ENCODE measurements around a stretch of chr12.

DNA sequence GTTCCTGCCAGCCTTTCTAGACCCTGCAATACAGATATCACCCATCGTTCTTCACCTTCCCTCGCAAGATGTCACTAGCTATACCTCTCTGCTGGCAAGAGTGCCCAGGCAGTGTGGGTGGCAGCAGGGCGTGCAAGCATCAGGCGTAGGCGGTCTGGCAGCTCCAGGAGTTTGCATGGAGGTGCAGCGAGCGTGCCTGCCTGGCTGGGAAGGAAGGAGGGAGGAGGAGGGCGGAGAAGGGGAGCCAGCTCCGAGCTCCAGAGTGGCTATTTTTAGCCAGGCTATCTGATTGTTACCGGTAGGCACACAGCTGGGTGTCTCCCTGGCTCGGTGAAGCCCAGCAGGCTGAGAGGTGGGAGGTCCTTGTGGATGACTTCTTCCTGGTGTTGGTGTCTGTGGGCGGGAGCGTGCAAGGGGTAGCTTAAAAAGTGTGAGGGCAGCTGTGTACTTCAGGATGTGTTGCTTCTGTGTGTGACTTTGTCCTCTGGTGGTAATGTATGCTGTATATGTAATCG is 6.2 kb downstream of the FOXJ2 start:
- RRBS, result no CpG with 5 or more reads among the region's 14 CpGs
CAGE:
- cytosol, long polyA plus RNA, result no peak
- long polyA plus RNA, result no peak
- nucleus, long polyA plus RNA, result no peak

GRCh38 chr12:8069577-8070118 is 3.5 kb upstream of the C3AR1 start:
- RRBS, result no CpG with 5 or more reads among the region's 1 CpG
CAGE:
- cytosol, long polyA plus RNA, result no peak
- long polyA plus RNA, result no peak
- nucleus, long polyA plus RNA, result no peak

GRCh38 chr12:8181233-8181543 is 24.4 kb downstream of the ZNF705A start:
- RRBS, result no CpG with 5 or more reads among the region's 2 CpGs
CAGE:
- cytosol, long polyA plus RNA, result no peak
- long polyA plus RNA, result no peak
- nucleus, long polyA plus RNA, result no peak

GRCh38 chr12:8540167-8540702 is 470 bp downstream of the CLEC4E start:
- RRBS, result no CpG with 5 or more reads among the region's 3 CpGs
CAGE:
- cytosol, long polyA plus RNA, result no peak
- long polyA plus RNA, result no peak
- nucleus, long polyA plus RNA, result no peak

DNA sequence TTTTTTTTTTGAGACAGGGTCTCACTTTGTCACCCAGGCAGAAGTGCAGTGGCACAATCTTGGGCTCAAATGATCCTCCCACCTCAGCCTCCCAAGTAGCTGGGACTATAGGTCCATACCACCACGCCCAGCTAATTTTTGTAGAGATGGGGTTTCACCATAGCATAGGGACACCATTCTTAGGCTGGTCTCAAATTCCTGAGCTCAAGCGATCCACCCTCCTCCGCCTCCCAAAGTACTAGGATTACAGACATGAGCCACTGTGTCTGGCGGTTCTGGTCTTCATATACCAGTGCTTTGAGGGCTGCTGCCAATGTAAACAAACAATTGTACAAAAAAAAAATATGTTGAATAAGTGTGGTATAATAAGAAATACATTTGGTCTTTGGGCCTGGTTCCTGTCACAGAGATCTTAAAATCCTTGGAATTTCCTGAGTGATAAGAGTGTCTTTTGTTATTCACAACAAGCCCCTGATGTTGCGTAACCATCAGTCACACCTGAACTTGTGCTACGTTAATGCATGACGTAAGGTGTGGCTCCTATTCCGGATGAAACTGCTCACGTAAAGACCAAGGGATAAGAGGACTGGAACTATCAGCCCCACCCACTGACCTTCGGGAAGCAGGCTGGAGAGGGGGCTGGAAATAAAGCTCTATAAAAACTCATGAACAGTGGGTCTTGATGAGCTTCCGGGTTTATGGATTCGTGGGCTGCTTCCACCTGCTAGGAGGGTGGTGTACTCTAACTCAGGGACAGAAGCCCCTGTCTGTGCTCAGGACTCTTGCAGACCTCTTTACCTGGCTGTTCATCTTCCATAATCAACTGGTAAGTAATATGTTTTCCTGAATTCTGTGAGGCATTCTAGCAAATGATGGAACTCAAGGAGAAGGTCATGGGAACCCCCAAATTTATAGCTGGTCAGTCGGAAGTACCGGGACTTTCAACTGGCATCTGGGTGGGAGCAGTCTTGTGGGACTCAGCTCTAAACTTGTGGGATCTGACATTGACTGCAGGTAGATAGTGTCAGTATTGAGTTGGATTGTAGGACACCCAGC is 16.5 kb upstream of the RIMKLB start:
- RRBS, result no CpG with 5 or more reads among the region's 14 CpGs
CAGE:
- cytosol, long polyA plus RNA, result no peak
- long polyA plus RNA, result no peak
- nucleus, long polyA plus RNA, result no peak

GRCh38 chr12:9024887-9025309 is 35.6 kb downstream of the KLRG1 start:
- RRBS, result no CpG with 5 or more reads among the region's 1 CpG
CAGE:
- cytosol, long polyA plus RNA, result no peak
- long polyA plus RNA, result no peak
- nucleus, long polyA plus RNA, result no peak

- RRBS, result no CpG with 5 or more reads among the region's 2 CpGs
CAGE:
- cytosol, long polyA plus RNA, result no peak
- long polyA plus RNA, result no peak
- nucleus, long polyA plus RNA, result no peak
Observed at GRCh38 chr12:9066818-9067182, 48.9 kb downstream of the A2M start.

- RRBS, result no CpG with 5 or more reads among the region's 34 CpGs
CAGE:
- cytosol, long polyA plus RNA, result no peak
- long polyA plus RNA, result no peak
- nucleus, long polyA plus RNA, result no peak
Observed at GRCh38 chr12:9128004-9128932, 12.5 kb upstream of the A2M start.

DNA sequence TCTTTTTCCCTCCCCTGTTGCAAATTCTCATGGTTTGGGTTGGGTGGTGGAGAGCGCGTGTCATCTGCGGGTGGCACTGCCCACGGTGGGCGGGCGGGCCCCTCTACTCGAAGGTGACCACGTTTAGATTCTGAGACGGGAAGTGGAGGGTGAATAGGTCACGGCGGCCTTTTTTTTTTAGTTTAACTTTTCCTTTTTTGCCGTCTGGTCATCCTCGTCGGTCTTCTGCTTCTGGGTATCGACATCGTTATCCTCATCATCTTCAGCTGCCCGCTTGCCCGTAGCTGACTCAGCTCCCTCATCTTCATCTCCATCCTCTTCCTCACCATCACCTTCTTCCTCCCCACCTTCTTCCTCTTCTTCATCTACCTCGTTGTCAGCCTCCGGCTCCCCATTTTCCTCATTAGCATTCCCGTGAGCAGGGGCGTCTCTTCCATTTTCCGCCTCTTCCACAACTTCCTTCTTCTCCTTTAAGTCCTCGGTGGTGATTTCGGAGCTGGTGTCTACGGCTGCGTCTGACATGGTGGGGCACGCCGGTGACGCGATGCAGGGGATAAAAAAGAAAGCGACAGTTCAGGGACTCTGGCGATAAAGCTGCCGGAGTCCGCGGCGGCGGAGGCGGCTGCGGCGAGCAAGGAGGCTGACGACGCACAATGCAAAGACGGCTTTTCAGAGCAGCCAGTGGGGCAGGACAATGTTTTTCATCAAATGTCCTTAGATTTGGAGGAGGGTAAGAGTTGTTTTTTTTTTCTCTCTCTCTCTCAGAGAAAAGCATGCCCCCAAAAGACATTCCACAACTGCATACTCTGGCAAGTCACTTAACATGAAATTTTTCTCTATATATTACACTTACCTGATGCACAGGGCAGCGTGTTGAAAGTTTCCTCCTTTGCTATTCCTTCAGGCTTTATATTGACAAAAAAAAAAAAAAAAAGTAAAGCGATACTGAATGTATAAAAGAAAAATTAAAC is 31.9 kb upstream of the PZP start:
- RRBS, result no CpG with 5 or more reads among the region's 46 CpGs
CAGE:
- cytosol, long polyA plus RNA, result no peak
- long polyA plus RNA, result no peak
- nucleus, long polyA plus RNA, result no peak

DNA sequence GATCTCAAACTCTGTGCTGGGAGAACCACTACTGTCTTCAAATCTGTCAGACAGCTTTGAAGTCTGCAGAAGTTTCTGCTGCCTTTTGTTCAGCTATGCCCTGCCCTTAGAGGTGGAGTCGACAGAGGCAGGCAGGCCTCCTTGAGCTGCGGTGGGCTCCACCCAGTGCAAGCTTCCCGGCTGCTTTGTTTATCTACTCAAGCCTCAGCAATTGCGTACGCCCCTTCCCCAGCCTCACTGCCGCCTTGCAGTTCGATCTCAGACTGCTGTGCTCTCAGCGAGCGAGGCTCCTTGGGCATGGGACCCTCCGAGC is 25.0 kb upstream of the KLRB1 start:
- RRBS, result no CpG with 5 or more reads among the region's 10 CpGs
CAGE:
- cytosol, long polyA plus RNA, result no peak
- long polyA plus RNA, result no peak
- nucleus, long polyA plus RNA, result no peak

- RRBS, result no CpG with 5 or more reads among the region's 3 CpGs
CAGE:
- cytosol, long polyA plus RNA, result no peak
- long polyA plus RNA, result no peak
- nucleus, long polyA plus RNA, result no peak
Observed at GRCh38 chr12:9717370-9717829, 43.3 kb downstream of the CD69 start.

DNA sequence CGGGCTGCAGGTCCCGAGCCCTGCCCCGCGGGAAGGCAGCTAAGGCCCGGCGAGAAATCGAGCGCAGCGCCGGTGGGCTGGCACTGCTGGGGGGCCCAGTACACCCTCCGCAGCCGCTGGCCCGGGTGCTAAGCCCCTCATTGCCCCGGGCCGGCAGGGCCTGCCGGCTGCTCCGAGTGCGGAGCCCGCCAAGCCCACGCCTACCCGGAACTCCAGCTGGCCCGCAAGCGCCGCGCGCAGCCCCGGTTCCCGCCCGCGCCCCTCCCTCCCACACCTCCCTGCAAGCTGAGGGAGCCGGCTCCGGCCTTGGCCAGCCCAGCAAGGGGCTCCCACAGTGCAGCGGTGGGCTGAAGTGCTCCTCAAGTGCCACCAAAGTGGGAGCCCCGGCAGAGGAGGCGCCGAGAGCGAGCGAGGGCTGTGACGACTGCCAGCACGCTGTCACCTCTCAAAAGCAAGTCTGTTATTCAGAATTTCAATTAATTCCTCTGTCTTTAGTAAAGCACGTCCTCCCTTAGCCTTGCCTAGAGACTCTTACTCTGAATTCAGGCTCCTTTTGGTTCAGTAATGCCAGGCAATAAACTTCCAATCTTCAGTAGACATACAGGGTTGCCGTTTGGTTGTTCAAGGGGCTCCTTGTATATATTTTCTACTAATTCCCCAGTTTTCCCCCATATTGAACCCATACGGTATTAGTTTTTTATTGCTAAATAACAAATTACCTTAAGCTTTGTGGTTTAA is 20.8 kb downstream of the CD69 start:
- RRBS, result no CpG with 5 or more reads among the region's 43 CpGs
CAGE:
- cytosol, long polyA plus RNA, result no peak
- long polyA plus RNA, result no peak
- nucleus, long polyA plus RNA, result no peak

GRCh38 chr12:9761277-9761977 is 726 bp upstream of the CD69 start:
- RRBS, result no CpG with 5 or more reads among the region's 7 CpGs
CAGE:
- cytosol, long polyA plus RNA, result no peak
- long polyA plus RNA, result no peak
- nucleus, long polyA plus RNA, result no peak

DNA sequence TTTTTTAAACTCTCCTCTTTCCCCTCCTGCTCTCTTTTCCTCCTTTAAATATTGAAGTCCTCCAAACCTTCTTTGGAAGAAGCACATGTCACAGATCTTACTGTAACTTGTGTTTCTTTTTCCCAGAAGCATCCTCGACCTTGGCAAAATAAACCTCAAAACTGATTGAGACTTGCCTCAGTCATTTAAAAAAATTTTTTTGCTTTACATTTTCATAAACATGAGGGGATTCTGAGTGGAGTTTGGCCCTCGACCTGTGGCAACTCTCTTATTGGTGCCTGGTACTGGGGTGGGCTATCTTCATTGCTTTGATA is 15.4 kb upstream of the CD69 start:
- RRBS, result no CpG with 5 or more reads among the region's 2 CpGs
CAGE:
- cytosol, long polyA plus RNA, result no peak
- long polyA plus RNA, result no peak
- nucleus, long polyA plus RNA, result no peak

GRCh38 chr12:9868124-9868757 is 913 bp downstream of the CLEC2B start:
- RRBS, result no CpG with 5 or more reads among the region's 9 CpGs
CAGE:
- cytosol, long polyA plus RNA, result no peak
- long polyA plus RNA, result no peak
- nucleus, long polyA plus RNA, result no peak

DNA sequence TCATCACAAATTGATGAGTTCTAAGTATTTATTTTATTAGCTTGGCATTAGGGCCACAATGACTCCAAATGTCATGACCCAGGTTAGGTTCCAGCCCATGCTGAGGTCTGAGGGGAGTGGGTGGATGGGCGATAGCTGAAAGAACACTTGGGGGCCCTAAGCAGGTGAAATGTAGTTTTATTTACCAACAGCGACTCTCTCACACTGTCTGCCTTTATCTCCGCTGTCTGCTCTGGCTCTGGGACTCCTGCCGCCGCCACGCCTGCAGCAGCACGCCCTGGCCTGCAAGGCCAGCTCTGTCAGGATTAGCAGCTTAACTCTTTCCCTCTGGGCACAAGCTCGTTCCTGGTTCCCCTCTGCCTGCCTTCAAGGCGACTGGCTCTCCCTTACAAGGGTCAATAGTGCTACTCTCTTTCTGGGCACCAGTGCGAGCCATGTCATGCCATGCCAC is 3.5 kb upstream of the CLEC2B start:
- RRBS, result no CpG with 5 or more reads among the region's 10 CpGs
CAGE:
- cytosol, long polyA plus RNA, result no peak
- long polyA plus RNA, result no peak
- nucleus, long polyA plus RNA, result no peak

DNA sequence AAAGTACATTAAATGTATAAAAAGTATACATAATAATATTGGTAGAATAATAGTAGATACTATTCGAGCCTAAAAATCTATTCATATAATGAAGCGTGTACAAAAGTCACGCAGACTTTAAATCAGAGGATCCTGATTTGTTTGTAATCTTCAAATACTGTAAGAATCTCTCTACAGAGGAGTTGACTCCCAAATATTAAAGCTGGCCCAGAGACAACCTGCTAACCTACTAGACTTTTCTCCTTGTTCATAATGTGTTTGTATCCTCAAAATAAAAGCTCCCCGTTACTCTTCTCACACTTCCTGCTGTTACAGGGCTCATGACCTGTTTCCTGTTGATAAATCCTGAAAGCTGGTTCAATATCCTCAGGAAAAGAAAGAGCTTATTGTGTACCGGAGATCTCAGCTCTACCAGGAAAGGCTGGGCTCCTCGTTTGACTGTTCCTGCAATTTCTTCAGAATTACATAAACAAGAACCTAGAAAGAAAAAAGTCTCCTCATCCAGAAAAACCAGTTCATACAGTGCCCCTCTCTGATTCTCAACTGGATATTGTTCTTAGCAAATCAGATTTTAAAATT is 30.9 kb downstream of the CLEC1A start:
- RRBS, result no CpG with 5 or more reads among the region's 6 CpGs
CAGE:
- cytosol, long polyA plus RNA, result no peak
- long polyA plus RNA, result no peak
- nucleus, long polyA plus RNA, result no peak

DNA sequence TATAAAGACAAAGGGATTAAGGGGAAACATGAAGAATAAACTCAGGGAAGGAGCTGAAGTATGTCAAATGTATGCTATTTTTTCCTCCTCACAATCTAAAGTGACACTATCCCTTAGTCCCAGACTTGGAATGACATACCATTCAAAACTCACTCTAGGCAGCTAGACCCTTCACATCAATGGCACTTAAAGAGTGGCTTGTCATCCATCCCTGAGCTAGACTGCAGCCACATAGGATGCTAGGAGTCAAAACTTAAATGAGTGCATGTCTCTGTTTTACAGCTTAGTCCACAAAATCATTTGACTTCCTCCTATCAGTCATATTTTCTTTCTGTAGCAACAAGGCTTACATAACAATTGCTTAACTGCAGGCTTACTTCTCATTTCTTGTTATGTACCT is 30.3 kb downstream of the CLEC1A start:
CAGE:
- cytosol, long polyA plus RNA, result no peak
- long polyA plus RNA, result no peak
- nucleus, long polyA plus RNA, result no peak

DNA sequence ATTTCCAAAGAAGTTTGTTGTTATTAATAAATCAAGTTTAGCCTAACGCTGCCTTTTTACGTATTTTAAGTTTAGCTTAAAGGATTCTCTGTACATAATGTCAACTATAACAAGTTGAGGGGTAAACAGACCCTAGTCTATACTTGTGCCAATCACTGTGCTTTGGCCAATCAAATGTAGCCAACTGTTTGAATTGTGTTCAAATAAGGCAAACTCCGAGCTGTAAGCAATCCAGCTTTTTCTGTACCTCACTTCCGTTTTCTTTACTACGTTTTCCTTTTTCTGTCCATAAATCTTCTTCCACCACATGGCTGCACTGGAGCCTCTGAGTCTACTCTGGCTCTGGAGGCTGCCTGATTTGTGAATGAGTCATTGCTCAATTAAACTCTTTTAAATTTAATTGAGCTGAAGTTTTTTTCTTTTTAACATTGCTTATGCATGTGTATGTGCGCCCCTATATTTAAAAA is 29.7 kb downstream of the CLEC1A start:
- RRBS, result no CpG with 5 or more reads among the region's 6 CpGs
CAGE:
- cytosol, long polyA plus RNA, result no peak
- long polyA plus RNA, result no peak
- nucleus, long polyA plus RNA, result no peak

DNA sequence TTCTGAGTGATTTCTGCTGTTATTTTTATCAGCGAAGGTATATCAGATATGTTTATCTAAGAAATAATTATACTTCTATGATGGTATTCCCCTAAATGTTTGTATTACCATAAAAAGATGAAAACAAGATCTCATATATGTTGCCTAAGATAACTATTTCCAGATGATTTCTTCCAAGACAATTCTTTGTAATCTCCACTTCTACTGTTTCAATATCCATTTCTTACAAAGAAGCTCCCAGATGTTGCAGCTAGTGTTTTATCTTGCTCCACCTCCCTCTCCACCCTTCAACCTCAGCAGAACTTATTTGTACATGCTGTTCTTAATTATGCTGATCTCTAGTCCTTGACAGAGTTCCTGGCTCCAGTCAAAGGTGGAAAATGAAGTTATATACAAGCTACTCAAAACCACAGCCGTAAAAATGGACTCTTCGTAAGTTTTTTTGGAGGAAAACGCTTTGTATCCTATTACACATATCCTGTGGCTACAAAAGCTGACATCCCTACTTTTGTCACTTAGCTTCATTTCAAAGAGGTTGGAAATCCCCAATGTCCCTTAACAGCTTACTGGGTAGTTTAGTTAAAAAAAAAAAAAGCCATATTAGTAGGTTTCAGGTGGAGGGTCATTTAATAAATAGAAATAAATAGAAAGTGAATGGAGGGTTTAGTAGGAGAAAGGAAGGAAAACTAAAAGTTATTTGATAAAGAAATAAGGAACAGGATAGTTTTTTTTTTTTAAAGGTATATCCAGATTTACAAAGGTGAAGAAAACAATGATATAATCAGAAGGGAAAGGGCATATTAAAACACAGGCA is 1.2 kb downstream of the CLEC1A start:
- RRBS, result no CpG with 5 or more reads among the region's 4 CpGs
CAGE:
- cytosol, long polyA plus RNA, result no peak
- long polyA plus RNA, result no peak
- nucleus, long polyA plus RNA, result no peak

Data from SK-N-SH (cell line).